Daoy (cell line): ENCODE data around the genes KRT71, KRT72, TNS2, SPRYD3 and IGFBP6.

- RAMPAGE, long total RNA, result no peak
Measured at GRCh38 chr12:52241250-52241718, 8.2 kb downstream of the KRT7 start.

DNA sequence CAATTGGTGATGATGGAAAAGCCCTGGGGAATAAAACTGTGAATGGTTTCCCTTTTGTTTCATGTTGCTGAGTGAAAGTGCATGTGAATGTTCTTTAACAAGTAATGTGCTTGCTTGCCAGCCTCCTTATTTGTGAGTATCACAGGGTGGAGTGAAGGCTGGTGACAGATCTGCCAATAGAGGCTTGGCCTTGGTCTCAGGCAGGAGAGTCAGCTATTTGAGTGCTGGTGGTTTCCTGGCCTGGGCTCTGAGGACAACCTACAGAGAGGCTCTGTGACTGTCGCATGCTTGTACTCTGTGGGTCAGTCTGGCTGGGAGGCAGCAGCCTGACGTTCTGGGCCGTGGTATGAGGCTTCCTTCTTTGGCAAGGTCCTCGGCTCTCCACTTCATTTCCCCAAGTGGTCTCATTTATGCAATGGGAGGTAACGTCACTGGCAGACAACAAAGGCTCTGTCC, 20.6 kb downstream of the KRT85 start:
- RAMPAGE, long total RNA, result no peak

DNA sequence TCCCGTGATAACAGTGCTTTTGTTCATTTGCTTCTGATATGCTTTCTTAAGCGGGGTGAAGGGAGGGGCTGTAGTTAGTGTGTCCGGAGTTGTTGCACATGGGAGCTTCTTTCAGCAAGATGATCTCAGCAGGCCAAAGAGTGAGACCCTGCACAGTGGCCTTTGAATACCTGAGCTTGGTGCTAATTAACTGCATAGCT, 17.9 kb downstream of the KRT85 start:
- RAMPAGE, long total RNA, result no peak

GRCh38 chr12:52371177-52371589, 3.9 kb upstream of the KRT85 start:
- RAMPAGE, long total RNA, result no peak

DNA sequence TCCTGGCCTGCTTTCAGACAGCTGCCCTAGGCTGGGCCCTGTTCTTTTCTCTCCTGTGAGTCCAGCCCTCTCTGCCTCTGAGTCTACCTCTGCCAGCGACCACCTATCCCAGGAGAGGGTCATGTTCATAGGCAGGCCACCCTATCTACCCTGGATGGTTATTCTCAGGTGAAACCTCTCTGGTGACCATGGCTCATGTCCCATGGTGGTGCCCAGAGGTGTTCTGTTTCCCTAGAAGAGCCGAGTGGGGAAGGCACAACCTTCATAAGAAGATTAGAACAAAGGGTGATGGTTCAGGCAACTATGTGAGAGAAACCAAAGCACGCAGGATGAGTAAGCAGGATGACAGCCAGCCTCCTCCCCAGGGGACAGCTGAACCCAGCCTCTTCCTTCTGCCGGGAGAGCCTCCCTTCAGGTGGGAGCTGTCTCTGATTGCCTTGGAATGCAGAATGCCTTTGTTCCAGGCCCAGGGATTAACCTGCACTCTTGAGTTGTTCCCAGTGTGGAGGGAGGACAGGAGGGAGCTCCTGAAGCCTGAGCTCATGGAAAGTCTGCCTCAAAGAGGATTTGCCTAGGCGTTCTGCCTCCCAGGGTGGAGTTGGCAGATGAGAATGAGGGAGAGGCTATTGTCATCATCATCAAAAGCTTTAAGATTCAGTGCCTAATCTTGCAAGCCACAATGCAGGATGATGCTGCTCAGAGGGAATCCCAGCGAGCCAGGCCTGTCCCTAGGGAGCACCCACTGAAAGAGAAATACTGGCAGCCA, 3.5 kb upstream of the KRT6A start:
- RAMPAGE, long total RNA, result no peak

DNA sequence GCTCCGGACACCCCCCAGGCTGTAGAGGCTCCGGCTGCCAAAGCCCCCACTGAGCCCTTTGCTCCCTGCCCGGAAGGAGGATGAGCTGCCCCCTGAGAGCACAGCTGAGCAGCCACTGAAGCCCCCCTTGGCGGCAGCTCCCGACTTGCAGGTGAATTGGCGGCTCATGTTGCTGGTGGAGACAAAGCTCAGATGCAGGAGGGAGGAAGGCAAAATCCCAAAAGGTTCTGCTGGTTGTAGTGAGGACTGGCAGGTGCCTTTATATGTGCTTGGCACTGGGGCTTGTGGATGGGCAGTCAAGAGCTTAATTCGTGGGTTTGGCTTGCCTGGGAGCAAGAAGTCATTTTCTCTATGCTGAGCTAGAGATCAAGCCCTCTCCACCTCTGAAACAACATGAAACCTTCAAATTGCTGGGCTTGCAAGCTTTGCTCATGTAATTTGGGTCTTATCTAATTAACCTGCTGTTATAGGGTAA, at the start of gene KRT71:
KRT71 (minus strand) TSS at position 236 of the 475 bp plus-strand sequence.
- RAMPAGE, long total RNA, result no peak

- RAMPAGE, long total RNA, result no peak
Measured at GRCh38 chr12:52600999-52601615, at the start of gene KRT72. Gene KRT72, minus strand, starts transcription at chr12:52601463.

- RAMPAGE, long total RNA, result no peak
Measured at GRCh38 chr12:52650243-52650970, 1.6 kb downstream of the KRT2 start.

- RAMPAGE, long total RNA, result no peak
Measured at GRCh38 chr12:52925750-52926723, 21.2 kb upstream of the KRT8 start.

DNA sequence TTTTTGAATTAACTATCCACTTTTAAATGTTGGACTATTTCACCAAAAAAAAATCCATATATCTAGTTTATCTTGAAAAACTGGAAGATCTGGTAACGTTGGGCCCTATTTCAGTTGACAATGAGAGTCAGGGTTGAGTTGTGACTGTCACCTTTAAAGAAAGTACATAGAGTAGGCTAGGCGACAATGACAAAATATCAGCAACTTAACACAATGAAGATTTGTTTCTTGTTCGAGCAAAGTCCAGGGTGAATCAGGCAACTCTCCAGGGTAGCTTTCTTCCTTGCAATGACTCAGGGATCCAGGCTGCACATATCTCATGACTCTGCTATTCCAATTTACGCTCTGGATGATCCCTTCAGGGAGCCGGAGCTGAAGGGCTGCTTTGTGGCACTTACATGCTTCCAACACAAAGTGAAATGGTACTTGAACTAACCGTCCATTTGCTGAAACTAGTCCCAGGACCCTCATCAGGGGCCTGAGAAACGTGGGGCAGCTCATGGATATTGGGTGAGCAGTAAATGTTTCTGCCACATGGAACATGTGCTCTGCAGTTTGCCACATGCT, 13.2 kb upstream of the EIF4B start:
- RAMPAGE, long total RNA, result no peak

DNA sequence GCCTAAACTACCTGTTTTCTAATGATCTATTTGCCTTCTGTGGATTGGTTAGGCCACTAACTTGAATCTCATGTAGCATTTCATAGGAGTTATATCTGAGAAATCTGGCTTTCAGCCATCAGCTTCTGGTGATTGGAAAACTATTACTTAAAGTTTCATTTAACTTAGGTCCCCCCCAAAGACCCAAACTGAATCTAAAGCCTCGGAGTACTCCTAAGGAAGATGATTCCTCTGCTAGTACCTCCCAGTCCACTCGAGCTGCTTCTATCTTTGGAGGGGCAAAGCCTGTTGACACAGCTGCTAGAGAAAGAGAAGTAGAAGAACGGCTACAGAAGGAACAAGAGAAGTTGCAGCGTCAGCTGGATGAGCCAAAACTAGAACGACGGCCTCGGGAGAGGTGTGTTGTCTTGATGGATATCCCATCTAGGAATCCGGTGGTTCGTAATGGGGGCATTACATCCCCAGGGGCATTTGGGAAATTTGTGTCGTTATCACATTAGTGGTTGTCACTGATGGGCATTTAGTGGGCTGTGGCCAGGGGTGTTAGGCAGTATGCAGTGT, 16.1 kb upstream of the TNS2 start:
- RAMPAGE, long total RNA, result no peak

DNA sequence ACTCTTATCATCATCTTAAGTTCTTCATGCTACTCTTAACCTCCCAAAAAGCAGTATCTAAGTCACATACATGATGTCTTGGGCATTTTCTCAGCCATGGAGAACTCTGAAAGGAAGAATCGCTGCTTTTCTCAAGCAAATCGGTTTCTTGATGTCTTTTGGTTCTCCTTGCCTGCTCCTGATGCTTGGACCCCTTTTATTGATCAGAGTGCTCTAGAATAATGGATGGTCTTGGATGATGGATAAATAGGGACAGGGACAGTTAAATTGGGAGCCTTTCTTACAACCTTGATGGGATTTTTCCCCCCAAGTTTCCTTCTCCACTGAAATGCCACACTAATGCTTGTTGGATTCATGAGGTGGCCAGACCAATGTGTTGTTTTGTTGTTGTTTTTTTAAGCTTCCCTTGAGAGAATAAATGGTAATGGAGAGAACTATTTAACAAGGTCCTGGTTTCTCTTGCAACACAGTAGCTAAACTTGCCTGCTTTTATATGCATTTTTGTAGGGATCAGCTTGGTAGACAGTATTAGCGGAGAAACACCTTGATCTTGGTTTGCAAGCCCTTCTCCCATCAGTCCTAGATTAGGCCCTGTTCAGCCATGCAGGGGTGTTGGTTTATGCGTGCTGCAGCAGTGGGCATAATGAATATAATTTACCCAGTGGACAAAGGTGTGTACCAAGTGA, 8.6 kb upstream of the TNS2 start:
- RAMPAGE, long total RNA, result no peak

DNA sequence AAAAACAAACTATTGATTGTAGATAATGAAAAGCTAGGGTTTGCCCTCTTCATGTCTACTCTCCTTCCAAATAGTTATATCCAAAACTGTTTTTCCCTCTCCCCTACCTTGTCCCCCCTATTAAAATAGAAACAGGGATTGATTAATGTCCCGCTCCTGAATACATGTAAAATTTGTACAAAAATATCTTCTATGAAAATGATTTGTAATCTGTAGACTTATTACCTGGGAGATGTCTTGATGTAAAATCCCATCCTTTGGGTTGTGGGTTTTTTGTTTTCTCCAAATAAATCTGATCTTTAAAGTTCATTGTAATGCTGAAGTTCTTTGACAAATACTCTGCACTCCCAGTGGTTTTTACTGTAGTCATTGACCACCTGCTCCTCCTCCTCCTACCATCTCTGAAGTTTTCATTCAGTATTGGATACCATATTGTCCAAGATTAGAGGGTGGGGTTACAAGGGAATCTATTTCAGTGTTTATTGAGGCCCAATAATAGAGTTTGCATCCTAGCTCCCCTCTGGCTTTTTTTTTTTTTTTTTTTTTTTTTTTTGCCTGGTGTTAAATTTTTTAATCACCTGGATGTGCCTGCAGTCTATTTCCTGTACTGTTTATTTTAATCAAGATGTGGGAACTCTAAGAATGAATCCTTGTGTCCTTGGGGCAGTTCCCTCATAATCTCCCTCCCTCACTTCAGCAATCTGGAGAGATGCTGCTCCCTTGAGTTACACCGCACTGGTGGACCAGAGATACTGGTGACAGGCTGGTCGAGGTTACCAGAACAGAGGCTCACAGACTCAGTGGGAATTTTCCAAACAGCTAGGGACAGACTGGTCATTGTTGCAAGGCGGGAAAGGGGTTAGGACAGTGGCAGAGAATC, 7.7 kb upstream of the TNS2 start:
- RAMPAGE, long total RNA, result no peak

GRCh38 chr12:53049345-53050489, at the start of gene TNS2:
Gene TNS2, plus strand, starts transcription at chr12:53050065.
- RAMPAGE, long total RNA, result no peak

- RAMPAGE, long total RNA, result no peak
Measured at GRCh38 chr12:53060406-53061207, 10.7 kb downstream of the TNS2 start.

GRCh38 chr12:53066101-53067072, 12.8 kb downstream of the SPRYD3 start:
- RAMPAGE, long total RNA, result no peak

GRCh38 chr12:53079262-53080230, at the start of gene SPRYD3:
Gene SPRYD3, minus strand, starts transcription at chr12:53079390.
- RAMPAGE, long total RNA, result no peak

- RAMPAGE, long total RNA, result start-site peak on the plus strand at chr12:53097633-53097714, 152 and 21 reads in 2 replicates
Measured at GRCh38 chr12:53097168-53097822, at the start of gene IGFBP6. Gene IGFBP6, plus strand, starts transcription at chr12:53097667.

- RAMPAGE, long total RNA, result no peak
Measured at GRCh38 chr12:53098450-53099114, 1.1 kb downstream of the IGFBP6 start.

DNA sequence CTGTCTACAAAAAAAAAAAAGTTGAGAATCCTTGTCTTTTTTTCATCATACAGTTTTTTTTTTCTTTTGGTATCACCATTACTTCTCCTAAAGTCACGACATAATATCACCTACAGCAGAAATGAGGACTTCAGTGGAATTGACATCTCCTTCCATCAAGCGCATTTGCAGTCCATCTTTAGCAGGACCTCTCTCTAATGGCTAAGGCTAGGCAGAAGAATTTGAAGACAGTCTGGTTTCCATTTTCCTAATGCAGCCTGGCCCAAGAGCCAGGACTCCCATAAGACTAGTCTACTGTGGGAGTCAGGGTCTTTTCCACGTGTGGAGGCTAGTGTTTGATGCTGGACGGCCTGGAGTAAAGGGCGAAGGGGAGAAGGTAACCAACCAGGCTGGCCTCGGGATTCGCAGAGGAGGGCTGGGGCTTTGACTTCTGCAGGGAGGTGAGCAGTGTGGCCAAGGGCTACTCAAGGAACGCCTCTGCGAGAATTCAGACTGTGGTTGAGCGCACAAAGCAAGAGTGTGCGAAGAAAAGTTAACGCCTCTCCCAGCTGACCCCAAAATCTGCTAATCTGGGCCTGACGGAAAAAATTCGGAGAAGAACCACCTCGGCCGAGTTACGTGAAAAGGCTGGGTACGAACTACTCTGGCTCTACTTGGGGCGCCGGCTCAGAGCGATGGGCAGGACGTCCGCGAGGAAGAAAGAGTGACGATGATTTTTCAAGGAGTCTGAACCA, 692 bp upstream of the ZNF740 start:
- RAMPAGE, long total RNA, result no peak